HT1080 (cell line): ENCODE measurements around a stretch of chr17.

GRCh38 chr17:10914027-10914395, 76.1 kb upstream of the PIRT start:
RAMPAGE:
- cytosol, long total RNA, result no peak
- long total RNA, result no peak
- nucleus, long total RNA, result no peak

GRCh38 chr17:11486069-11486515, 112.2 kb upstream of the DNAH9 start:
RAMPAGE:
- cytosol, long total RNA, result no peak
- long total RNA, result no peak
- nucleus, long total RNA, result no peak

GRCh38 chr17:11925068-11925921, 72.0 kb downstream of the ZNF18 start:
RAMPAGE:
- cytosol, long total RNA, result no peak
- long total RNA, result no peak
- nucleus, long total RNA, result no peak

RAMPAGE:
- cytosol, long total RNA, result no peak
- long total RNA, result no peak
- nucleus, long total RNA, result no peak
These were observed 670 bp downstream of the MAP2K4 start for GRCh38 chr17:12021017-12022077.

DNA sequence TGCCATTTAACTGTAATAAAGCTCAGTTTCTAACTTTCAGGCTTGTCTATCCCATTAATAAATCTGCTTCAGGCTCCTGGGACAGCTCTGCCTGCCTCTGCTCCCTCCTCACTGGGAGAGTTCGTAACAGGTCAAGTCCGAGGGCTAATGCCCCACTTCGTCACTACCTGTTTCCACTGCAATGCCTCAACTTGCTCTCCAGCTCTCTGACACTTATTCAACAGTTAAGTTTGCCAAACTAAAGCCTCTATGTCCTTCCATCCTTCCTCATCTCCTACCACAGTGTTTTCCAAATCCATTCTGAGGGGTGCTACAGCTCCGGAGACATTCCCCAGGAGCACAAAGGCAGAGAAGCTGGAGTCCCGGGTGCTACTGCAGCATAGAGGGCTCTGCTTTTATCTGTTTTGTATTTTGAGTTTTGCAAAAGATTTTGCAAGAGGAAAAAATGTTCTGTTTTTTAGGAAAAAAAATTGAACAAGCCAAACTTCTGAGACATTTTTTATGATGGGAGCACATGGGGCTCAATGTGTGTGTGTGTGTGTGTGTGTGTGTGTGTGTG, 46.2 kb upstream of the MYOCD start:
RAMPAGE:
- cytosol, long total RNA, result no peak
- long total RNA, result no peak
- nucleus, long total RNA, result no peak

GRCh38 chr17:12622994-12623642, 42.6 kb upstream of the MYOCD start:
RAMPAGE:
- cytosol, long total RNA, result no peak
- long total RNA, result no peak
- nucleus, long total RNA, result no peak

DNA sequence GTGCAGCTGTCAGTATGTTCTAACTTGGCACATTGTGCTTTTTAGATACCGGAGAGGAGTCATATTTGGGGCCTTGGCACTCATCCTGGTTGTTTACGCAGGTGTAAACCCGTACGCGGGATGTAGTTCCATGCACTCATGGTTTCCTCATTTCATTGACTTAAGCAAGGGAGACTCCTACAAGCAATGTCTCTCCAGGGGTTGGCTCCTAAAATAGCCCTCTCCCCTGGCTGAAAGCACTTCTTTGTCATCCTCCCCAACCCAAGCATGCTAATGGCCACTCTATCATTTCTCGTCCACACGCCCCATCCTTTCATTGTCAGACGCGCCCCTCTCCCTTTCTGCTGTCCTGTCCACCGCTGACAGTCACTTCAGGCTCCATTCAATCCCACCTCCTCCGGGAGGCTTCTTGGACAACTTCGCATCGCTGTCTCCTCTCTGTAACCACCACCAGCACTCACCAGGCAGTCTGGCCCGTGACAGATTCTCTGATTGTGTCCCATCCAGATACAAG, 57.2 kb upstream of the ARHGAP44 start:
RAMPAGE:
- cytosol, long total RNA, result no peak
- long total RNA, result no peak
- nucleus, long total RNA, result no peak

DNA sequence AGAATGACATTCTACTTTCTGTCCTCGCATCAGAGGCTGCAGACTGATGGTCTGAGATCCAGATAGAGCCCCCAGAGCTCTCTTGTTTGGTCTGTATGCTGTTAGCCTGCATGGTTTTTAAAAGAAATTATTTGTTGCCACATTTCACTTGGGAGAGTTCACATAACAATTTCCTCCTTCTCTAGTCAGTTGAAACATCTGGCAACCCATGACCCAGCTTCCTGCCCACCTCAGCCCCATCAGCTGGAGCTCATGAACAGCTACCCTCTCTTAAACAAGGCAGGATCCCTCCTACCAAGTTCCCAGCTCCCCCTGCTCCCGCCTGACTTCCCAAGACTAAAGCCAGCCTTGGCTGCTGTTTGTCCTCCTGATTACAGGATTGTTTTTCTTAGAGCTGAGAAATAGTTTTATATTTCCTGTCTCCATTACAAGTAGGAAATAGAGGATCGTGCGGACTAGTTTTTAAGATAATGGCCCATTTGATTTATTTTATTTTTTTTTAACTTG, 90.3 kb downstream of the ELAC2 start:
RAMPAGE:
- cytosol, long total RNA, result no peak
- long total RNA, result no peak
- nucleus, long total RNA, result no peak

GRCh38 chr17:13600326-13601187, 1.2 kb downstream of the HS3ST3A1 start:
RAMPAGE:
- cytosol, long total RNA, result no peak
- long total RNA, result no peak
- nucleus, long total RNA, result no peak

GRCh38 chr17:13776074-13776687, 174.5 kb upstream of the HS3ST3A1 start:
RAMPAGE:
- cytosol, long total RNA, result no peak
- long total RNA, result no peak
- nucleus, long total RNA, result no peak

GRCh38 chr17:13792283-13792775, 190.6 kb upstream of the HS3ST3A1 start:
RAMPAGE:
- cytosol, long total RNA, result no peak
- long total RNA, result no peak
- nucleus, long total RNA, result no peak

RAMPAGE:
- cytosol, long total RNA, result no peak
- long total RNA, result no peak
- nucleus, long total RNA, result no peak
These were observed 62.8 kb upstream of the COX10 start for GRCh38 chr17:14006435-14006943.

DNA sequence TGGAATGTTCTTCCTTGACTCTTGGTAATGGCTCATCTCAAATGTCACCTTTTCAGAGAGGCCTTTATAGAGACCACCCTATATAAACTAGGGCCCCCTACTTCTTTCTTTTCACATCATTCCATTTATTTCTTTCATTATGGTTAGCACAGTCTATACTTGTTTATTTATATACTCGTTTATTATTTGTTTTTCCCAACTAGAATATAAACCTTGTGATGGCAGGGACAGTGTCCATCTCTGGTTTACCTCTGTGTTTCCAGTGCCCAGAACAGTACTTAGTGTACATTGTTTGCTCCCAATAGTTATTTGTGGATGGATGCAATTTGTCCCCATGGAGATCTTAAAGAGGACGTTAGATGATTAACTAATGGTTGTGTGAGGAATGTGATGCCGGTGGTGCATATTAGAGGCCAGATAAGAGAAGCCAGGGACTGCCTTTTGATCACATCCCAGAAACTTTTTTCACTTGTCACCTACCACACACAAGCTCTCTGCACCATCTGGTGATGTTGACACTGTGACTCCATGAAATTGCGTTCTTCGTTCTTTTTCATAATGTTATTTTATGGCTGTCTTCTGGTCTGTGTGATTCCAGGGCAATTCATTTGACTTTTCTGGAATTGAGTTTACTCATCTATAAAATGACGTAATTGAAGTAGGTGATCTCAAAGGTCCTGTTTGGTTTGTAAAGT, 1.0 kb downstream of the COX10 start:
RAMPAGE:
- cytosol, long total RNA, result no peak
- long total RNA, result no peak
- nucleus, long total RNA, result no peak

GRCh38 chr17:14303333-14304120, 2.6 kb downstream of the HS3ST3B1 start:
RAMPAGE:
- cytosol, long total RNA, result no peak
- long total RNA, result no peak
- nucleus, long total RNA, result no peak

DNA sequence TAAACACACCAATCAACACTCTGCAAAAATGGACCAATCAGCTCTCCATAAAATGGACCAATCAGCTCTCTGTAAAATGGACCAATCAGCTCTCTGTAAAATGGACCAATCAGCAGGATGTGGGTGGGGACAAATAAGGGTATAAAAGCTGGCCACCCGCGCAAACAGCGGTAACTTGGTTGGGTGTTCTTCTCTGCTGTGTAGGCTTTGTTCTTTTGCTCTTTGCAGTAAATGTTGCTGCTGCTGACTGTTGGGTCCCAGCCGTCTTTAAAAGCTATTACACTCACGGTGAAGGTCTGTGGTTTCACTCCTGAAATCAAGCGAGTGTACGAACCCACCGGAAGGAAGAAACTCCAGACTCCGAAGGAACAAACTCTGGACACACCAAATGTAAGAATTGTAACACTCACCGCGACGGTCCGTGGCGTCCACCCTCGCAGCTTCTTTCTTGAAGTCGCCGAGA, 430.7 kb downstream of the PMP22 start:
RAMPAGE:
- cytosol, long total RNA, result no peak
- long total RNA, result no peak
- nucleus, long total RNA, result no peak

RAMPAGE:
- cytosol, long total RNA, result no peak
- long total RNA, result no peak
- nucleus, long total RNA, result no peak
These were observed 9.4 kb downstream of the PMP22 start for GRCh38 chr17:15255598-15256298.

DNA sequence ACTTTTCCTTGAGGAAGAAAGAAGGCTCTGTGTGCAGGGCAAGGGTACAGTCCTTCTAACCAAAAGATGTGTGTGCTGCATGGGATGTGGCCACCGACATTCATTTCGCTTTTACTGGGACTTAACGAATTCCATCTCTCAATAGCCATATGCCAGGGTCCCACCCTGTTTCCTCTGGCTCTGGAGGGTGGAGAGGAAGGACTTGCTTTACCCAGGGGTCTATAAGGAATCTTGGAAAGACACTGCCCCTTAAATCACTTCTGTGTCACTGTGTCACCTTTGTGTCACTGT, 9.4 kb downstream of the CDRT4 start:
RAMPAGE:
- cytosol, long total RNA, result no peak
- long total RNA, result no peak
- nucleus, long total RNA, result no peak

DNA sequence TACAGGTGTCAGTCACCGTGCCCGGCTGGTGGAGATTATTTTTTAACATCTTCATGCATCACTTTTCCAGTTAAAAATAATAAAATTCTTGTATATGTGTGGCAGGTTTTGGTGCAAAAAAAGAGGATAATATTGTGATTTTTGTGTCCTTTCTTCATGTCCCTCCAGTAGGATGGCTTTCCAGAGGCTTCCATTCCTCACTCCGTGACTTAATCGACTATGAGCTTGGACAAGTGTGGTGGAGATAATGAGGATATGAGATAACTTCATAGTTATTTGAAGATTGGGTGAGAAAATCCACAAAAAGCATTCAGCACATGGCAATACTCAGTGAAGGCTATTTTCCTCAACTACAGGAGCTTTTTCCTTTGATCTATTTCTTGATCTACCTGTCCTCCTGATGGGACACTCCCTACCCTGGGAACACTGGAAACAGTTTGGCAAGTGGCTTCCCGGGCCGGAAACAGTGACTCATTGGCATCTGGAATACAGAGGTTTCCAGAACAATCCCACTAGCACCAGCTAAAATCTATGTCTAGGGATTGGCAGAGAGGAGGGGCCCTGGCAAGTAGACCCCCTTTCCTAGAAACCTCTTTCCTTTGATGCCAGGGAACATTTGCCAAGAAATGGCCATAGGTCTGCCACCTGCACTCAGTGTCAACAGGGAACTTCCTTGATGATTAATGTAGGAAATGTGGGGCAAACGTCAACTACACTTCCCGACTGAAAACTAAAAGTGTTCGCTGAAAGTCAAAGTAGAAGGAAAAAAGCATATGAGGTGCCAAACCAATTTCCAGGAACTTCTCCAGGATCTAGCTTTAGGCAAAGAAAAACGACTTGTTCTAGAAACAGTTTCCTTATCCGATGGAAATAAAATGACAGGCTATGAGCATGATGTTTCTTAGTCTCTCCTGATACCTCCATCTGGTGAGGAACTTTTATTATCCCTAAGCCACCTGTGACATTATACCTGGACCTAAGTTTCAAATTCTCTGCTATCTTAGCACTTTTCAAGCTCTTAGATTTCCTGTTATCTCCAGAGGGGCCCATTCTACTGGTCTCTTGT, 30.4 kb upstream of the FBXW10B start:
RAMPAGE:
- cytosol, long total RNA, result no peak
- long total RNA, result no peak
- nucleus, long total RNA, result no peak

GRCh38 chr17:15914258-15915309, 30.3 kb upstream of the ADORA2B start:
RAMPAGE:
- cytosol, long total RNA, result no peak
- long total RNA, result no peak
- nucleus, long total RNA, result no peak

RAMPAGE:
- cytosol, long total RNA, result no peak
- long total RNA, result no peak
- nucleus, long total RNA, result no peak
These were observed 42.9 kb downstream of the TTC19 start for GRCh38 chr17:16042424-16043010.